Osteoblast (primary cell): Measurements from ENCODE around the genes SULT1A4 and C16orf54.

DNA sequence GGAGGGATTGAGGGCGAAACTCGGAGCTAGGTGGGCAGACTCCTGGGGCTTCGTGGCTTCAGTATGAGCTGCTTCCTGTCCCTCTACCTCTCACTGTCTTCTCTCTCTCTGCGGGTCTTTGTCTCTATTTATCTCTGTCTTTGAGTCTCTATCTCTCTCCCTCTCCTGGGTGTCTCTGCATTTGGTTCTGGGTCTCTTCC, 837 bp downstream of the CD19 start:
- CAGE, long polyA plus RNA = no peak
- RRBS = no CpG with 5 or more reads among the region's 4 CpGs

- CAGE, long polyA plus RNA = no peak
- RRBS = no CpG with 5 or more reads among the region's 9 CpGs
Measured at GRCh38 chr16:29106164-29106766, 121.4 kb downstream of the LAT start.

DNA sequence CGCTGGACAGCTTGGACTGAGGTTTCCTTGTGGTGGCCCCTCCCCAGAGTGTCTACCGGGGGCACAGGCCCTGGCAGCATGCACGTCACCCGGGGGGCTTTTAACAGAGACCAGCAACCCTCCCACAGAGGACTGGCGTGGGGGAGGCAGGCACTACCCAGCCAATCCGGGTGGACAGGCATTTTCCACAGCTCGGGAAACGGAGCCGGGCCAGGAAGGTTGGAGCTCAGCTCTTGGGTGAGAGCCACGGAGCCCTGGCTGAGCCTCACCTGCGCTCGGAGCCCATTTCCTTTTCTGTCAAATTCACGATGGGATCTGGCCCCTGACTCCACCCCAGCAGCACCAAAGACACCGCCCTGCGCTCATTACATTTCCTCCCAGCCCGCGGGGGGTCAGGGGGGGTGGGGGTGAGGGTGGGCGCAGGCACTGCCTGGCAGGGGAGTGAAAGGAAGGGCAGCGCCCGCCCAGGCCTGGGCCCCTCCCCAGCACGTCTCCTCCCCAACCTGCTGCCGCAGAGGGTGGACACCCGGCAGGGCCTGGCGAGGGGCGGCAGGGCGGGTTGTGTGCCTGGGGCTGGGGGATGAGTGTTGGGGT, 145.3 kb downstream of the LAT start:
- CAGE, long polyA plus RNA = no peak
- RRBS = no CpG with 5 or more reads among the region's 26 CpGs

DNA sequence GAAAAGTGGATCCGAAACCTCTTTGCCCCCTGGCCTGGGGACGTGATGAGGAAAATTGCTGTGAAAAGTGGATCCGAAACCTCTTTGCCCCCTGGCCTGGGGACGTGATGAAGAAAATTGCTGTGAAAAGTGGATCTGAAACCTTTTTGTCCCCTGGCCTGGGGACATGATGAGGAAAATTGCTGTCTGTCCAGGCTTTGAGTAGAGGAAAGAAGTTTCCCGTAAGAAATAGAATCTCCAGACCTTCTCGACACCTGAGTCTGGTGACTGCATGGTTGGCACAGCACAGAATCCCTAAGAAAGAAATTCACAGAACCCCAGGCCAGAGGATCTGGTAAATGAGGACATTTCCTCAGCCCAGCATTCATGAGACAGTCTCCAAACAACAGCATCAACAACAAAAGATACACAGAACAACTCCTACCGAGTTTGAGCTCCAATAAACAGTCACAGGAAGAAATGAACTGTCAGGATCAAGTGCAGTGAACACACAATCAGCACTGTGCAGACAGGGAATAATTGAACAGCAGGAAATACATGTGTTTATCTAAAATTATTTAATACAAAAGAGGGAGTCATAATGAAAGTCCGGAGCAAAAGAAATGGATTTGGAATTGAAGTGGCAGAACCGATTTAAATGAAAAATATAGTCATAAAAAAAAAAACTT, 189.0 kb downstream of the LAT start:
- CAGE, long polyA plus RNA = no peak
- RRBS = no CpG with 5 or more reads among the region's 9 CpGs

DNA sequence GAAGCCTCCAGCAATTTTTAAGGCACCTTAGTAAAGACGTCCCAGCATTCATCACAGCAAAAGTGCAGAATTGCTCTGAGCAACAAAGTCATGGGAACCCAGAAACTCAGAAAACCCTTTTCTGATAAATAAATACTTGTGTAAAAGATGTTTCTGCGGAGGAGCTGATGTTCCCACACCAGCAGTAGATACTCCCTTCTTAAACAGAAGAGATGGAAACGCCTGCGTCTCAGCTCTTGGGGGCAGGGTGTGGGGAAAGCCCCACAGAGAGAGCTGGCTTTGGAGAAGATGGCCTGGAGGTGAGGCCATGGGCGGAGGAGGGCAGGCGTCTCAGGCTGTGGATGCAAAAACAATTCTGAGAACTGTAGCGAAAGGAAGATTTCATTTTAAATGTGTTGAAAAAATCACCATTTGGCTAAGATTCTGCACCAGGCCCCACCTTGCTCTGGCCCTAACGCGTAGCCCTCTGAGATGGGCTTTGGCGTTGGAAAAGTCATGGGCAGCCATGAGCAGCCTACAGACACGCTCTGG, 201.0 kb downstream of the LAT start:
- CAGE, long polyA plus RNA = no peak
- RRBS = no CpG with 5 or more reads among the region's 11 CpGs

- CAGE, long polyA plus RNA = no peak
- RRBS = no CpG with 5 or more reads among the region's 23 CpGs
Measured at GRCh38 chr16:29186548-29187202, 201.8 kb downstream of the LAT start.

- CAGE, long polyA plus RNA = no peak
- RRBS = no CpG with 5 or more reads among the region's 11 CpGs
Measured at GRCh38 chr16:29195204-29195489, 210.3 kb downstream of the LAT start.

- CAGE, long polyA plus RNA = no peak
- RRBS = no CpG with 5 or more reads among the region's 19 CpGs
Measured at GRCh38 chr16:29200161-29200952, 206.2 kb downstream of the NPIPB11 start.

DNA sequence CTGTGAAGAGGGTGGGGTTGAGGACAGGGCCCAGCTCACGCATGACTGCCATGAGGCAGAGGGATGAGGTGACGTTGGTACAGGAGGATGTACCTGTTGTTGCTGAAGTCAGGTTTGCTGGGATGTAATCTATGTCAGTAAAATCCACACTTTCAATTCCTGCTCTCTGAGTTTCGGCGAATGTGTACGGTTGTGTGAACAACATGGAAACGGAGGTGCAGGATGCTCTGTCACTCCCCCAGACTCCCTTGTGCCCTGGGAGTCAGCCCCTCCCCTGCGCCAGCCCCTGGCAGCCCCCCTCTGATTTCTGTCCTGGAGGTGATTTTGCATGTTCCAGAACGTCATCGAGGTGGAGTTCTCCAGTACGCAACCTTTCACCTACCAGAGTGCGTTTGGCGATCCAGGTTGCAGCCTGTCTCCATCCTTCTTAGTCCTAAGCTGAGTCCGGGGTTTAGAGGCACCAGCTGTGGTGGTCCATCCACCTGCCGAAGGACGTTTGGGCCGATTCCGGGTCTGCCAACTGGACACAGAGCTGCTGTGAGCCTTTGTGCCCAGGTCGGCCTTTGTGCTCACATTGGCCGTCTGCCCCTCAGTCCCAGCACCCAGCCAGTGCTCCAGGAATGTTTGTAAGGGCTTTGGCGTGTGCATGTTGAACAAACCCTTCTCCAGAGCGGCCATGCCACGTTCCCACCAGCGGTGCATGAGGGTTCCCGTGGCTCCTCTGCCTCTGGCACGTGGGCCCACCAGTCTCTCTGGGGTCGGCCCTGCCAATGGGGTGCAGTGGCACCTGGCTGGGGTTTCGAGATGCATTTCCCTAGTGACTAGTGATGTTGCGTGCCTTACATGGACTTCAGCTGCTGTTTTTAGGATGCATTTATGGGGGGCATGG, 203.1 kb downstream of the NPIPB11 start:
- CAGE, long polyA plus RNA = no peak
- RRBS = no CpG with 5 or more reads among the region's 28 CpGs

DNA sequence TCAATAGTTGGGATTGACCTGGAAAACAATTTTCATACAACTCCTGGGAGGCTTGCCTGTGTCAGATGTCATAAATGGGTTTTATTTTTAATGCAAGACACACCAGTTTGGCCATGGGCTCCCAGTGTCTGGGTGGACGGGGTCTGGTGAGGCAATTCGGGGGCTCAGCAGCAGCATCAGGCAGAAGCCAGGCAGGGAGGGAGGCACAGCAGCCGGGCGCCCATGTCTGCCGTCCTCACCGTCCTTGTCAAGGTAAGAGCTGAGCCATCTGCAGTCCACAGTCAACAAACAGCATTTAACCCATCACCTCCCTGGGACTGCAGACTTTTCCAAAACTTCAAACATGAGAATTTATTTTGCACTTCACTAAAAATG, 150.5 kb downstream of the NPIPB11 start:
- CAGE, long polyA plus RNA = no peak
- RRBS = no CpG with 5 or more reads among the region's 6 CpGs

GRCh38 chr16:29260616-29261088, 145.9 kb downstream of the NPIPB11 start:
- CAGE, long polyA plus RNA = no peak
- RRBS = no CpG with 5 or more reads among the region's 19 CpGs

DNA sequence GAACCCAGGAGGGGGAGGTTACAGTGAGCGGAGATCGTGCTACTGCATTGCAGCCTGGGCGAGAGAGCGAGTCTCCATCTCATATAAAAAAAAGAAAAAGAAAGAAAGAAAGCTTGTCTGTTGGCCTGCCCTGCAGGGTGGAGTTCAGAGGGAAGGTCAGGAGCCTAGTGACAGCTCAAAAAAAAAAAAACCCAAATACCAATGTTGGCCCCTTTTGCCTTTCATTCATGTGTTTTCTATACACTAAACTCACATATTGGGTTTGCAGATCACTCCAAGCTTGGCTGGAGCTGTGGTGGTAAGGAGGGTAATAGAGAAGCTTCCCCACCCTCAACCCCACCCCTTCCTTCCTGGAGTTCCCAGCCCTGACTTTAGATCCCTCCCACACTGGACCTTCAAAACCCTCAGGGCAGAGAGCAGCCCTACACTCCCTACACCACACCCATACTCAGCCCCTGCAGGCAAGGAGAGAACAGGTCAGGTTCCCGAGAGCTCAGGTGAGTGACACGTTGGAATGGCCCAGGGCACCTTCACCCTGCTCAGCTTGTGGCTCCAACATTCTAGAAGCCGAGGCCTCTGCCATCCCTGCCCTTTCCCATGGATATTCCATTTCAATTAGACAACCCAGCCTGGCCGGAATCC, at the start of gene SULT1A4:
Gene SULT1A4, plus strand, starts transcription at position 425 of the 642 bp plus-strand sequence.
- CAGE, long polyA plus RNA = no peak
- RRBS = no CpG with 5 or more reads among the region's 8 CpGs

GRCh38 chr16:29629317-29629711, 33.7 kb upstream of the SPN start:
- CAGE, long polyA plus RNA = no peak
- RRBS = no CpG with 5 or more reads among the region's 10 CpGs

- CAGE, long polyA plus RNA = no peak
- RRBS = no CpG with 5 or more reads among the region's 11 CpGs
Measured at GRCh38 chr16:29702314-29702825, 23.4 kb downstream of the QPRT start.

- CAGE, long polyA plus RNA = no peak
- RRBS = no CpG with 5 or more reads among the region's 12 CpGs
Measured at GRCh38 chr16:29745848-29746337, at the start of gene C16orf54. TSS of gene C16orf54 (minus strand) at chr16:29745990.

GRCh38 chr16:29807990-29808188, 1.6 kb downstream of the MAZ start:
- CAGE, long polyA plus RNA = start-site peak on the plus strand at chr16:29808083-29808144, 194 and 110 reads in 2 replicates
- RRBS = 0% methylated on average over 3 of the region's 15 CpGs

DNA sequence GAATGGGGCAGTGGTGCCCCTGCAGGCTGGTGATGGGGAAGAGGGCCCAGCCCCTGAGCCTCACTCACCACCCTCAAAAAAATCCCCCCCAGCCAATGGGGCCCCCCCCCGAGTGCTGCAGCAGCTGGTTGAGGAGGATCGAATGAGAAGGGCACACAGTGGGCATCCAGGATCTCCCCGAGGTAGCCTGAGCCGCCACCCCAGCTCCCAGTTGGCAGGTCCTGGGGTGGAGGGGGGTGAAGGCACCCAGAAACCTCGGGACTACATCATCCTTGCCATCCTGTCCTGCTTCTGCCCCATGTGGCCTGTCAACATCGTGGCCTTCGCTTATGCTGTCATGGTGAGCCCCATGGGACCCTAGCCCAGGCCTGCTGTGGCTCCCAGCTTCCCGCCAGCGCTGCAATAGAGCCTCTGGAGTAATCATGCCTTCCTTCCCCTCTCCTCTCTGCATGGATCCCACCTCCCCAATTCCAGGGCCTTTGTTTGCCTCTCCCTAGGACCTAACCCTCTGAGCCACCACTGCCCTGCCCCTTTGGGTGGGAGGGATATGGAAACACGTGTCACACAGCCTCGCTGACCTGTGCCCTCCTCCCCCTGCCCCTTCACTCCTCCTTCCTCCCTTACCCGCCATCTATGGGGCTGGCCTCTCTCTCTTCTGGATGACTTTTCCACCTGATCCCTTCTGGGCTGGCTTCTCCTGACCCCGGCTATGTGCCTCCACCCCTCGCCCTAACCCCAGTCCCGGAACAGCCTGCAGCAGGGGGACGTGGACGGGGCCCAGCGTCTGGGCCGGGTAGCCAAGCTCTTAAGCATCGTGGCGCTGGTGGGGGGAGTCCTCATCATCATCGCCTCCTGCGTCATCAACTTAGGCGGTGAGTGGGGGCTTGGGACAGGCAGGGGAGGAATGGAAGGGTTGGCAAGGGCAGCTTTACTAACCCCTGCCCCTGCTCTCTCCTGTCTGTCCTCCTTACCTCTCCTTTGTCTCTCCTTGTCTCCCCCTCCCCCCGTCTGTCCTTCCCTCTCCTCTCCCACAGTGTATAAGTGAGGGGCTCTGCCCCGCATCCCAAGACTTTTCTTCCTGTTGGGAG, 1.9 kb downstream of the PRRT2 start:
- CAGE, long polyA plus RNA = no peak
- RRBS = 78% methylated on average over 6 of the region's 26 CpGs

GRCh38 chr16:29839841-29840691, 19.8 kb downstream of the MVP start:
- CAGE, long polyA plus RNA = no peak
- RRBS = no CpG with 5 or more reads among the region's 17 CpGs

DNA sequence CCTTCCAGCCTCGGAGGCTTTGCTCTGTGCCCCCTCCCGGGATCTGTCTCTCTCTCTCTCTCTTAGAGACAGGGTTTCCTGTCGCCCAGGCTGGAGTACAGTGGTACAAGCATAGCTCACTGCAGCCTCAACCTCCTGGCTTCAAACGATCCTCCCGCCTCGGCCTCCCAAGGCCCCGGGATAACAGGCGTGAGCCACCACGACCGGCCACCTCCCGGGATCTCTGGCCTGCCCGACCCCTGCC, 13.9 kb upstream of the CDIPT start:
- CAGE, long polyA plus RNA = no peak
- RRBS = no CpG with 5 or more reads among the region's 12 CpGs

DNA sequence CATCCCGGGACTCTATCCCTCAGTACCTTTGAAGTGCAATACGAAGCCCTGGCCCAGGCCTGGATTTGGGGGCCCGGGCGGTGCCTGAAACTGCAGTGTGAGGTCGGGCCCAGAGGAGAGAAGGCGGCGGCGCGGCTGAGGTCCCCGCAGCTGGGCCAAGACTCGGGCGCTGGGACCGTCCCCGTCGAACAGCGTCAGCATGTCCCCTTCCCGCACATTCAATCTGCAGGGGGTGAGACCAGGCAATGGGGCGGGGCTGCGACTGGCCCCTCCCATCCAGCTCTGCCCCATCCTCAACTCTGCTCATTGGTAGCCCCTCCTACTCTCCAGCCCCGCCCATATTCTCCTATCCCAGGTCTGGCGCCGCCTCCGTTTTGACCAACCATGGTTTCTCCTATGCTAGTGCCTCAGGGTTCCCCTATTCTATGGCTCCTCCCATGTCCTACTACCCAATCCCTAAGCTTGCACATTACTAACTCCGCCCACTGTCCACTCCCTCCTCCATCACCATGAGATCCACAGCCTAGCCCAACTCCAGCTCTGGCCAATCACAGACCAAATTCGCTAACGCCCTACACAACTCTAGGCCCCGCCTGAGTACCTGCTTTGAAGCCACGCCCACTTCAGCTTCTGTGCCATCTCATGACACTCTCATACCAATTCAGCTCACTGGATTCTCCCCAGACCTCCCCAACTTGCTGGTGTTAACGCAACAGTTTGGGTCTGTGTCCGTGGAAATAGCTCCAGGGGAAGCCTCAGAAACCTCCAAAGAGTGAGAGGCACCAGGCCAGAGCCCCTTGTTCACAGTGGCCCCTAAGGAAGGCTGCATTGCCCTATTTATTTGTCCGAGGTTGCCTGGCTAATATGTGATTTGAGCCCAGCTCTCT, 14.5 kb upstream of the CDIPT start:
- CAGE, long polyA plus RNA = no peak
- RRBS = 13% methylated on average over 3 of the region's 31 CpGs